ENCODE measurements around a stretch of chr1.

DNA sequence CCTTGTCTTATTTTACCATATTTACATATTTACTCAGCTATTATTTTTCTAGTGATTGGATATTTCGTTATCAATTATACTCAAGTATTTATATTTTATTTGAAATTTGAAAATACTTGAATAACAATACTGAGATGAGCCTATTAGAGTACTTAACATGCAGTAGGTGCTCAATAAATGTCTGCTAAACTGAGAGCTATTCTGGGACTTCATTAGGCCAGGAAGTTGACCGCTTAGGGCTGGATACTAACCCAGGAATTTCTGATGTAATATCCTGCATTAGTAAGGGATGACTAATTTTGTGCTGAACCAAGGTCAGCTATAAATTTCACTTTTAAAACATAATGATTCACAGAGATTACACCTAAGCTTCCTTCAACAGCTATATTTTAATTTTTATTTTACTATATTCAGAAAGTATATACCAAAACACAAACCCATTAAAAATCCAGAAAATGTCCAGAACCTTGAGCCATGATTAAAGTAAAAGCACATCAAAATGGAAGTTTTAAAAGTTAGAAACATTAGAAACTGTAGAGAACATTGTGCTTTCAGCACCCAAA lies 35.3 kb downstream of the WNT2B start:
- PRO-cap, result no peak

DNA sequence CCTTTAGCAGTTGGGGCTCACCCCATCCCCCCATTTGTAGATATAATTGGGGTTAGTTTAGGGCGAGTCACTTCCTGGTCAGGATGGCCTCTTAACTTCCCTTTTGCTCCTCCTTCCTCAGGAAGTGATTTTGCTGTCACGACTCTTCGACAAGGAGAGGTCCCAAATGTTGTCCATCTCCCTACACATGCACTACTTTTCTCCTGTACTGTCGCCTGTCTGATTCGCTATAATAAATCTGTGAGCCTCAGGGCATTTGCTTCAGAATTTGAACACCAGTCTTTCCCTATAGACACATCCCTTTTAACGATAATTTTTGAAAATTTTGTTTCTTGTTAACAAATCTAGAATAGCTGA lies 586 bp downstream of the CAPZA1 start:
- PRO-cap, result no peak

GRCh38 chr1:112676196-112676575 lies 1.7 kb downstream of the MOV10 start:
- PRO-cap, result no peak

DNA sequence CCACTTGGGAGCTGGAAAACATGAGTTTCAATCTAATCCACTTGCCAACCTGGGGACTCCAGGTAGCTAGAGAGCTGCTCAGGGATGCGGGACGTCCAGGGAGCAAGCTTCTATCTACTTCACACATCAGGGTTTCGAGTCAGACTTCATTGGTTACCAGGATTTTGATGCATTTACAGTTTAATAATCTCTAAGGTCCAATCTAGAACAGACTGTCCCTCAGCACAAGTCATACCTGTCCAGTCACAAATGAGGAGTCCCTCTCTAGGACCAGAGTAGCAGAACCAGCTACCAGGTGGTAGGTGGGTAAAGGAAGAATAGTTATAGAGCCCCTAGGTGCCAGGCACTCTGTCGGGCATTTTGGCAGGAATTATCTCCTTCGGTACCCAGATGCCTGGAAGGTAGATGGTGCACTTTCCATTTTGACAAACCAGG lies 2.9 kb downstream of the RHOC start:
- PRO-cap, result no peak

- PRO-cap, result no peak
These were observed 2.5 kb downstream of the RHOC start for GRCh38 chr1:112704482-112704779.

GRCh38 chr1:112913303-112914175 lies 42.5 kb downstream of the SLC16A1 start:
- PRO-cap, result no peak

- PRO-cap, result no peak
These were observed 27.2 kb upstream of the SLC16A1 start for GRCh38 chr1:112983204-112983671.

DNA sequence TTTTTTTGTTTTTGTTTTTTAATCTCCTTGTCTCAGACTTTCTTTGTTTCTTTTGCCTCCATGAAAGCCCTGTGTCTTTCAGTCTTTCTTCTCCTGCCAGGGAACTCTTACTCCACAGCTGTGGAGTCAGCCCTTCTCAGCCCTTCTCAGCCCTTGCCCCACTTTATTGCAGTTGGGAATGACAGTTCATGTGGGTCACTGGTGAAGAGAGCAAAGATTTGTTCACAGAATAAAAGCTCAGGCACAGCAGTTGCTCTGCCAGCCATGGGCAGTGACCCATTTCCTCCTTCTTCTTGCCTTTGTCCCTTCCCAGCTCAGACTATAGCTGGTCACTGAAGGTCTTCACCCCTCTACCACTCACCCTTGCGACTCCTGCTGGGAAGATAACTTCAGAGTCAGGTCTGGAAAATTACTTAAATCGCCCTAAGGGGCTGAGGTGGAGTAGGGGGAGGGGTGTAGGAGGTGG lies 29.4 kb upstream of the LRIG2 start:
- PRO-cap, result no peak

DNA sequence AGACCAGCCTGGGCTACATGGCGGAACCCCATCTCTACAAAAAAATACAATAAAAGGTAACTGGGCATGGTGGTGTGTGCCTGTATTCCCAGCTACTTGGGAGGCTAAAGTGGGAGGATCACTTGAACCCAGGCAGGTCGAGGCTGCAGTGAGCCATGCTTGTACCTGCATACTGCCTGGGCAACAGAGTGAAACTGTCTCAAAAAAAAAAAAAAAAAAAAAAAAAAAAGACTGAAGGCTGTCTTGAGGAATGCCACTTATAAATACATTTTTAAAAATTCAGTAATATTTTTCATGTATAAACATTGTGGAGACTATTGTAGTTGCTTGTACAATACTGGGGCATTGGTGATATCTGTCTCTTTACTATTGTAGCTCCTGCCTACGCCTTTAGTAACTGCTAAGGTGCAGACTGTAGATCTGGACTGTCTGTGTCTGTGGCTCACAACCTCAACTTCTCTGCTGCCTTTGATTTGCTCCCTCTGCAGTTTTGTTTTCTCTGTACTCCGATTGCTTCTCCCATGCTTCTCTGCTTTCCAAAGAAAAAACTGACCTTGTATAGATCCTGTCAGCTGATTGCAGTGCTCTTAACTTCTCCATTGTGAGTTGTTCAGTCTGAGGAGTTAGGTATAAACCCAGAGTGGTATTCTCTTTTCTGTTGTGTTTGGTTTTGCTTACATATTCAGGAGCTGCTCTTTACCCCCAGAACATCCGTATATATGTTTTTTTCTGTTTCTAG lies 15.1 kb downstream of the MAGI3 start:
- PRO-cap, result no peak

- PRO-cap, result no peak
These were observed 16.1 kb upstream of the OLFML3 start for GRCh38 chr1:113963121-113963646.

DNA sequence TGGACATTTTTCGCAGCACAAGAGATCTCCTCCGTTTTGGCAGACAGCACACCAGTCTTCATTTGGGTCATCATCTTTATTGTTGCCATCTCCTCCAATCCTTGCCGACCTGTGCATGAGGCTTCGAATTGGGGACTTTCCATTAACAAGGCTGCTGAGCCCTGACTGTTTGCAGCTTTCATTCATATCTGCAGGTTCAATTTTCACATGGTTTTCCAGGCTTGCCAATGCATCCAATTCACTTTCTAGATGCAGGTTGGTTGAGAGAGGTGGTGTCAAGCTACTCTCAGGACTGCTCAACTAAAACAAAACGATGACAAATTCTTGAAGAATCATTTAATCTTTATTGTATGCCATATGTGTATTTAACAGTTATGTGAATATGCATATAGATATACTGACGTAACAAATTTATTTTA lies 105.5 kb downstream of the TRIM33 start:
- PRO-cap, result no peak

DNA sequence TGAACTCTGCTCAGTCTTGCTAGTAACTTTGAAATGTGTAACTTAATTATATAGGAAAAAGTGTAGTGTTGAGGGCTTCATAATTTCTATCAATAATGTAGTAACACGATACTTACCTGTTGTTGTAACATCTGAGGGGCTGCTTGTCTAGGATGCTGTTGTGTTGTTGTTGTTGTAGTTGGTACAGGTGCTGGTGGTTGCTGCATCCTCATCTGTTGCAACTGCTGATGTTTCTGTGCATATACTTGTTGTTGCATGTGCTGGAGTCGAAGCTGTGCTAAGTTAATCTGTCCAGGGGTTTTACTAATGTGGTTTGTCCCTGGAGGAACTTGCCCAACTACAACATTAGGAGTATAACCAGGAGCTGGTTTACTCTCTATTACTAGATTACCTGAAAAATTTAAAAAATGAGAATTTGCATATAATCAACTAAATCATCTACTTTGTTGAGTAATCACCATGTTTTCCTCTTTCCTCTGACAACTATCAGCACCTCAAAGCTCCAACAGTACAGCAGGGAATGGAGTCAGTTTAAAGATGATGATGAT lies 85.6 kb downstream of the TRIM33 start:
- PRO-cap, result no peak

DNA sequence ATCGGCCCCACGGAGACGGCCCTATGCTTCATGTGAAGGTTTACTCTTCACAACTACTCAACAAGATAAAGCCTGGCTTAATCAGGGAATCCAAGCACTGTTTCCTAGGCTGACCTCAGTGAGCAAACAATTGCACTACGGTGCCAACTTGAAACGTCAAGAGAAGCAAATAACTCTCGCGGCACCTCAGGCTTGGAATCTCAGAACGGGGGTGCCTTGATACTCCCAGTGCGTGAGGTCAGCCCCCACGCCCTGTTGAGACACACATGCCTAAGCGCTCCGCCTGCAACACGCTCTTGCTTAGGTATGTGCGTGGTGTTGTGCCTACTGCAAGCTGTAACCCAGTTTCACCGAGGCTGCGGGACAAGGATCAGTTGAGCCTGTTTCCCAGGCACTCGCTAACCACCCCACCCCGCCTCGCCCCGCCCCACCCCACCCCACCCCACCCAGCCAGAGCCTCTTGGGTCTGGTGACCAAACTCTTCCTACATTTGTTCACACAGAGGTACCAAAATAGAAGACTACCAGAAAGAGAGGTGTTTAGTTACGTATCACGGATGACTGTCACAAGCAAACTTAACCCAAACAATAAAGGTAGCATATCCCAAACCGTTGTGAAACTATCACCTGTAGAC lies 615 bp upstream of the DENND2C start:
- PRO-cap, result unidirectional peak, plus-strand start at position 350 of the sequence

- PRO-cap, result no peak
These were observed 8.4 kb upstream of the NRAS start for GRCh38 chr1:114724824-114725476.

DNA sequence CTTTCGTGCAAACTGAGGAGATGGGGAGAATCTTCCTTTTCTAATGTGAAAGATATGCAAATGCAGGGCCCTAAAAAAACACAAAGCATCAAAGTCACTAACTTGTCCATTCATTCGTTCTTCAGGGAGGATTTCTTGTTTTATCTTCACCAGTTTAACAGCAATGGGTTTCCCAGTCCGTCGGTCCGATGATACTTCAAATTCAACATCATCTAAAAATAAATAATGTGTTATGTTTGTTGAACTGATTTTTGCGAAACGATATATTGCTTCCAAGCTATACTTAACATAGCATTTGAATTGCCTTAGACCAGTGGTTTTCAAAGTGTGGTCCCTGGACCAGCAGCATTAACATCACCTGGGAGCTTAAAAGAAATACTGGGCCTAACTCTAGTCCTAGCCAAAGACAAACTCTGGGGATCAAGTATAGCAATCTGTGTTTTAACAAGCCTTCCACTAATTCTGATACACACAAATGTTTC lies 19.9 kb downstream of the CSDE1 start:
- PRO-cap, result no peak

GRCh38 chr1:114755737-114756356 lies 1.9 kb downstream of the CSDE1 start:
- PRO-cap, result no peak

DNA sequence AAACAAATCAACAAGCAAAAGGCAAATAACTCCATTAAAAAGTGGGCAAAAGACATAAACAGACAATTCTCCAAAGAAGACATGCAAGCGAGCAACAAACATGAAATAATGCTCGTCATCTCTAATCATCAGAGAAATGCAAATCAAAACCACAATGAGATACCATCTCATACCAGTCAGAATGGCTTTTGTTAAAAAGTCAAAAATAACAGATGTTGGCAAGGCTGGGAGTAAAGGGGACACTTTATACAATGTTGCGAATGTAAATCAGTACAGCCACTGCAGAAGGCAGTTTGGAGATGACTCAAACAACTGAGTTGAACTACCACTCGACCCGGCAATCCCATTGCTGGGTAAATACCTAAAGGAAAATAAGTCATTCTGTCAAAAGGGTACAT lies 26.1 kb downstream of the TSPAN2 start:
- PRO-cap, result no peak

GRCh38 chr1:115085457-115085723 lies 3.9 kb downstream of the TSPAN2 start:
- PRO-cap, result no peak

DNA sequence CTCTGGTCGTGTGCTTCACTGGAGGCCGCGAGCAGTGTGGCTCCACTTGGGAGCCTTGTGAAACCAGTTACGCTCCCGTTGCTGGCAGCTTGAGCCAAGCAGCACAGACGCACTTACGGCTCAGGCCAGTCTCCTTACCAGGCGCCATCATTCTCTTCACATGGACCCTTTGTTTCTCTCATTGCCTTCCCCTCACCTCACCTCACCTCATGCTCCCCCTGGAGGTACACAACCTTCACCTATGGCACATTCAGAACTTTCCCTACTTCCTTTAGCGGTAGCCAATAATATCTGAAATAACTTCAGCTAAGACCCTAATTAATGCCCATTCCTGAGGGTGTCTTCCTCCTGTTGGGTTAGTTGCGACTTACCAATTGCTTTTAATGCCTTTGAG lies 49.8 kb upstream of the TSPAN2 start:
- PRO-cap, result no peak

- PRO-cap, result no peak
These were observed 90.1 kb upstream of the TSPAN2 start for GRCh38 chr1:115179186-115180068.